Fibroblast of the aortic adventitia (primary cell): ENCODE measurements around a stretch of chr7.

GRCh38 chr7:125563859-125564629, 634.4 kb upstream of the POT1 start:
- CAGE, long polyA plus RNA: no peak

DNA sequence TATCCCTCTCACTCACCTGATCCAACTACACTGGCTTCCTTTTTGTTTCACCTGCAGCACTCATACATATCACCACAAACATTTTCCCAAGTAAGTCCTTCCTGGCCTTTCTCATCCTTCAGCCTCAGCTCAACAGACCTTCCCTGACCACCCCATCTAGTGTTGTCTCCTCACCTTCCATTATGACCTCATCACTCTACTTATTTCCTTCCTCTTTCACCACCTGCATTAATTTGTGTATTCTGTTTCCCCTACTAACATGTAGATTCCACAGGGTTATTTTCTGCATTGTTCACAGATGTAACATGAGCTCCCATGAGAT, 140.6 kb downstream of the GRM8 start:
- CAGE, long polyA plus RNA: no peak

- CAGE, long polyA plus RNA: no peak
Observed at GRCh38 chr7:127330256-127330601, 62.3 kb downstream of the ZNF800 start.

DNA sequence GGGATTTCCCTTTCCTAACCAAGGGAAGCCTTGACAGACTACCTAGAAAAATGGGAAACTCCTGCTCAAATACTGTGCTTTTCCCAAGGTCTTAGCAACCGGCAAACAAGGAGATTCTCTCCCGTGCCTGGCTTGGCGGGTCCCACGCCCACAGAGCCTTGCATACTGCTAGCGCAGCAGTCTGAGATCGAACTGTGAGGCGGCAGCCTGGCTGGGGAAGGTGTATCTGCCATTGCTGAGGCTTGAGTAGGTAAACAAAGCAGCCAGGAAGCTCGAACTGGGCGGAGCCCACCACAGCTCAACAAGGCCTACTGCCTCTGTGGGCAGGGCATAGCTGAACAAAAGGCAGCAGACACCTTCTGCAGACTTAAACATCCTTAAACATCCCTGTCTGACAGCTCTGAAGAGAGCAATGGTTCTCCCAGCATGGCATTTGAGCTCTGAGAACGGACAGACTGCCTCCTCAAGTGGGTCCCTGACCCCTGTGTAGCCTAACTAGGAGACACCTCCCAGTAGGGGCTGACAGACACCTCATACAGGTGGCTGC, 58.7 kb upstream of the ZNF800 start:
- CAGE, long polyA plus RNA: no peak

GRCh38 chr7:127650763-127652002, 811 bp upstream of the SND1 start:
- CAGE, long polyA plus RNA: no peak

DNA sequence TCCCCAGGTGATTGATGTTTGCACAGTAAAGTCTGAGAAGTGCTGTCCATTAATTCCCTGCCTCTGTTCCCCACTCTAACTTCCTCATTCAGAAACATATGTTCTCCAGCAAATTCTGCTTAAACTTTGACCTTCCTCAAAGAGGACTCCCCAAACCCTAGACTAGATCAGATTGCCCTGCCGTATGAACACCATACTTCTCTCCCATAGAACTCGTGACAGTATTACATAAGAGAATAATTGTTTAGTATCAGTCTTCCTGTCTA, 16.1 kb downstream of the SND1 start:
- CAGE, long polyA plus RNA: no peak

DNA sequence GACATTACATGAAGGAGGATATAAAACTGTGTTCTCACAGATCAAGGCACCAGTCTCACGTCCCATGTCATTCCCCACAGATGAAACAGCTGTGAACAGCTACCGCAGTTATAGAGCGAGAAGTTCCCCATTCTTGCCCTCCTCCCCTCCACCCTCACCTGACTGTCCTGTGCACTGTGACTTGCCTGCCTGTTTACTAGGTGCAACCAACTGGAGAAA, 141.6 kb downstream of the SND1 start:
- CAGE, long polyA plus RNA: no peak

GRCh38 chr7:127864692-127865234, 166.5 kb downstream of the LRRC4 start:
- CAGE, long polyA plus RNA: no peak

- CAGE, long polyA plus RNA: no peak
Observed at GRCh38 chr7:127995052-127995806, 36.0 kb downstream of the LRRC4 start.

- CAGE, long polyA plus RNA: no peak
Observed at GRCh38 chr7:128033275-128033481, 1.9 kb upstream of the LRRC4 start.

GRCh38 chr7:128064778-128065458, 33.7 kb upstream of the LRRC4 start:
- CAGE, long polyA plus RNA: no peak

- CAGE, long polyA plus RNA: no peak
Observed at GRCh38 chr7:128091458-128091810, 60.2 kb upstream of the LRRC4 start.

- CAGE, long polyA plus RNA: no peak
Observed at GRCh38 chr7:128339500-128340193, 4.1 kb downstream of the RBM28 start.

GRCh38 chr7:128394832-128395324, 14.9 kb downstream of the IMPDH1 start:
- CAGE, long polyA plus RNA: no peak

DNA sequence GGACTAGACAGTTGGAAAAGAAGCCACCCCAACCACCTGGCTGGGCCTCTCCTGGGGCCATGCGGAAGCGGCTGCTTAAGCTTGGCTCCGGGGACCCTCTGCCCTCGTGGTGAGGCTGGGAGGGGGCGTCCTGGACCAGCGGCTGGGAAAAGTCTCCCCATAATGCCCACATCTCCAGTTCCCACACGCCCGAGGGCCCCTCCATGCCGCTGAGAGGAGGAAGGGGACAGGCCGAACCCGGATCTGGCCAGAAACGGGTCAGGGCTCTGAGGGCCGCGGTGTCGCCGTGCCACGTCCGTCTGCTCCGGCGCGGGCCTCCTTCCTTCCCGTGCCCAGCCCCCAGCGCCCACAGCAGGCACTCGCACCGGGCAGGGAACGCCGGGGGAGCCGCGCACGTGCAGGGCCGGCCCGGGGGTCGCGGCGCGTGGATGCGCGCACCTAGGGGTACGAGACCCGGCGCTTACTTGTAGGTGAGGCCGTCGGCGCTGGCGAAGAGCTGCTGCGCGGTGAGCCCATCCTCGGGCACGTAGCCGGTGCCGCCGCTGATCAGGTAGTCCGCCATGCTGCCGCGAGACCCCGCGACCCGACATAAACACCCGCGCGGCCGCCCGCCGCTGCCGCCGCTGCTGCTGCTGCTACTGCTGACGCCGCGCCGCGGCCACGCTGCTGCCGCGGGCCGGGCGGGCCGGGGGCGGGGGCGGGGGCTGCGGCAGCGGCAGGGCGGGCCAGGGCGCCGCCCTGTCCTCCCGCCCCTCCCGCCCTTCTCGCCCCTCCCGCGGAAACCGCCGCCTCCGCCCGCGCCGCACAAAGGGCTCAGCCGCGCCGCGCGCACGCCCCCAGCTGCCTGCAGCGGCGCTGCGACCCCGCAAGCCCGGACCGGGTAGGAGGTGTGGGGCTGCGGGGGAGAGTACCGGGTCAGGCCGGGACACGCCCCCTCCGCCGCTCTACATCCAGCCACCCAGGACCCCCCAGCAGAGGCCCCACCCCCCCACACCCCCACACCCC, 4.2 kb downstream of the IMPDH1 start:
- CAGE, long polyA plus RNA: no peak

- CAGE, long polyA plus RNA: no peak
Observed at GRCh38 chr7:128410178-128410834, 524 bp upstream of the IMPDH1 start.

GRCh38 chr7:128454262-128454945, 1.3 kb upstream of the HILPDA start:
- CAGE, long polyA plus RNA: no peak

DNA sequence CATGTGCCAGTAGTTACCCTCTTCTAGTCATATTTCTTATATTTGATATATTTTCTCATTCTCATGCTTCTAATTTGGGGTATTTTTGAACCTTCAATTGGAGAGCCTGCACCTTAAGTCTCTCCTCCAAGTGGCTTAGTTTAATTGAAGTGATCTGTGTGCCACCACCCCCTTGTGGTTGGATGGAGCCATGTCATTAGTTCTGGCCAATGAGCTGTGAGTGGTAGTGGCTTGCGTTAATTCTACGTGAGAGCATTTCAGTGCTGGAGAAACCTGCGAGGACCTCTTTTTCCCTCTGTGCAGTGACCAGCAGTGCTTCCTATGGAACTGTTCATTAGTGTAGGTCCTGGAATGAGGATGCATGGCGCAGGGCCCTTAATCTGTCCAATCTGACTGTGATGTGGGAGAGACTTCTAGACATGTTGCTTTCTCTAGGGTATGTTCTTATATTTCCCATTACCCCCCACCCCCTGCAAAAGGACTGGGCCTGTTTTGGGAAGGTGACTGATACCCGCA, 3.7 kb downstream of the HILPDA start:
- CAGE, long polyA plus RNA: no peak

- CAGE, long polyA plus RNA: no peak
Observed at GRCh38 chr7:128531288-128532172, 55.0 kb downstream of the METTL2B start.

- CAGE, long polyA plus RNA: no peak
Observed at GRCh38 chr7:128653135-128653582, 18.9 kb upstream of the GARIN1A start.